Measurements from ENCODE around the gene MCTP1.

- PRO-cap: no peak
CAGE:
- cytosol, long polyA plus RNA: no peak
- long polyA plus RNA: no peak
- nucleus, long polyA plus RNA: no peak
Measured at GRCh38 chr5:88889625-88890269, 6.8 kb upstream of the MEF2C start.

GRCh38 chr5:90529653-90530446, 466 bp upstream of the LYSMD3 start:
- PRO-cap: bidirectional peak, plus-strand start at chr5:90529835, minus-strand start at chr5:90529542
CAGE:
- cytosol, long polyA plus RNA: no peak
- long polyA plus RNA: no peak
- nucleus, long polyA plus RNA: no peak

- PRO-cap: no peak
CAGE:
- cytosol, long polyA plus RNA: no peak
- long polyA plus RNA: no peak
- nucleus, long polyA plus RNA: no peak
Measured at GRCh38 chr5:91162273-91163174, 220.6 kb downstream of the ARRDC3 start.

GRCh38 chr5:91182666-91183277, 200.3 kb downstream of the ARRDC3 start:
- PRO-cap: no peak
CAGE:
- cytosol, long polyA plus RNA: no peak
- long polyA plus RNA: no peak
- nucleus, long polyA plus RNA: no peak

- PRO-cap: no peak
CAGE:
- cytosol, long polyA plus RNA: no peak
- long polyA plus RNA: no peak
- nucleus, long polyA plus RNA: no peak
Measured at GRCh38 chr5:91281391-91282031, 101.6 kb downstream of the ARRDC3 start.

- PRO-cap: no peak
CAGE:
- cytosol, long polyA plus RNA: no peak
- long polyA plus RNA: no peak
- nucleus, long polyA plus RNA: no peak
Measured at GRCh38 chr5:91378698-91379465, 4.2 kb downstream of the ARRDC3 start.

DNA sequence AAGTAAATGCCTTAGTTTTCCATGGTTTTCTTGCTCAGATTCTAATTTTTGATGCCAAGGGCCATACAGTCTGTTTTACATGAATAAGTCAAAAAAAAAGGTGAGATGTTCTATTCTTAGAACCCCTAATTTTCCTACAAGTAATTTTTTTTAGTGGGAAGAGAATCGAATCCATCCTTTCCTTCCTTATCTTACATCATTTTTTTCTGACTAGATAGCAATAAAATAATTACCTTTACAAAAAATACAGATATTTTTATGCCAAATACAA, 921.0 kb upstream of the NR2F1 start:
- PRO-cap: no peak
CAGE:
- cytosol, long polyA plus RNA: no peak
- long polyA plus RNA: no peak
- nucleus, long polyA plus RNA: no peak

DNA sequence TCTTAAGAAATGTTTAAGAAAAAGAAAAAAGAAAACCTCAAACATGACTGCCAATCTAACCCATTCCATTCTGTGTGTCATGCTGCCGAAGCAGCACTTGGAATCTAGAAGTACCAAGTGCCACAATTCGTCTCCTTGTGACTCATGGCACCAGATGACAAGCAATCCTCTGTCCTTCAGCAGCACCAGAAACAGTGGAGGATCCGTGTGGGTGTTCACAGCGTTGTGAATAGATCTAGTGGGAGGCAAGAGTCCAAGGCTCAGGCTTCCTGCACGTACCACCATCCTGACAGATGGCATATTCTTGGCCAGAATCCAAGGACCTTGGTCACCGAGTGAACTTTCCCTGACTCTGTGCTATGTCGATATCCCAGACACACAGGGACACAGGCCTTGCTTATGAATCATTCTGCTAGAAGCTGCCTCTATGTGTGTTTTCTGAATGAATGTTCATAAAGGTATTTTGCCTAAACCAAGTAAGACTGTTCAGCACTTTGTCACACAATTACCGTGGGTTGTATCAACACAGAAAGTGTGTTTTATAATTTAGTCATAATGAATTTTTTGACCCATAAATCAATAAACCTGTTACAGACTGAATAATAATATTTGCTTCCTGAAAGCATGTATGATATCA, 504.4 kb upstream of the NR2F1 start:
- PRO-cap: no peak
CAGE:
- cytosol, long polyA plus RNA: no peak
- long polyA plus RNA: no peak
- nucleus, long polyA plus RNA: no peak

GRCh38 chr5:93250324-93251049, 332.5 kb upstream of the NR2F1 start:
- PRO-cap: no peak
CAGE:
- cytosol, long polyA plus RNA: no peak
- long polyA plus RNA: no peak
- nucleus, long polyA plus RNA: no peak

- PRO-cap: no peak
CAGE:
- cytosol, long polyA plus RNA: no peak
- long polyA plus RNA: no peak
- nucleus, long polyA plus RNA: no peak
Measured at GRCh38 chr5:93570563-93571707, 12.1 kb upstream of the NR2F1 start.

DNA sequence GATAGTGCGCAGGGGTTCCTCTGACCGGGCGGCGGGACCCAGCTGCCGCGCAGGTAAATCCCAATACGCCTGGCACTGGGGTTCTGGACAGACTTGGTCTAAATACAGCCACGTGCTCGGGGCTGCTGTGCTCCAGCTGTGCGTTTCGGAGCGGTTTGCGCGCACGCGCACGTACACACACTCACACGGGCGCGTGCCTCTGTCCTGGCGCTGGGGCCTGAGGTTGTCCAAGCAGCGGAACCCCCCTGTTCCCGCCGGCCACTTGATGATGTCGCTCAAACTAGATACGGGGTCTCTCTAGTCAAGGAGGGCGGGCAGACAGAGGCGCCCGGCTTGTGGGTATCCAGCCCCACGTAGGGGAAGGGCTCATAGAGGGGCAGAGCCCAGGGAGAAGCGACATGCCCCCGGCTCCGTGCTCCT, 11.0 kb upstream of the NR2F1 start:
- PRO-cap: no peak
CAGE:
- cytosol, long polyA plus RNA: no peak
- long polyA plus RNA: no peak
- nucleus, long polyA plus RNA: no peak

- PRO-cap: no peak
CAGE:
- cytosol, long polyA plus RNA: no peak
- long polyA plus RNA: no peak
- nucleus, long polyA plus RNA: no peak
Measured at GRCh38 chr5:95087547-95087815, 197.4 kb downstream of the MCTP1 start.

DNA sequence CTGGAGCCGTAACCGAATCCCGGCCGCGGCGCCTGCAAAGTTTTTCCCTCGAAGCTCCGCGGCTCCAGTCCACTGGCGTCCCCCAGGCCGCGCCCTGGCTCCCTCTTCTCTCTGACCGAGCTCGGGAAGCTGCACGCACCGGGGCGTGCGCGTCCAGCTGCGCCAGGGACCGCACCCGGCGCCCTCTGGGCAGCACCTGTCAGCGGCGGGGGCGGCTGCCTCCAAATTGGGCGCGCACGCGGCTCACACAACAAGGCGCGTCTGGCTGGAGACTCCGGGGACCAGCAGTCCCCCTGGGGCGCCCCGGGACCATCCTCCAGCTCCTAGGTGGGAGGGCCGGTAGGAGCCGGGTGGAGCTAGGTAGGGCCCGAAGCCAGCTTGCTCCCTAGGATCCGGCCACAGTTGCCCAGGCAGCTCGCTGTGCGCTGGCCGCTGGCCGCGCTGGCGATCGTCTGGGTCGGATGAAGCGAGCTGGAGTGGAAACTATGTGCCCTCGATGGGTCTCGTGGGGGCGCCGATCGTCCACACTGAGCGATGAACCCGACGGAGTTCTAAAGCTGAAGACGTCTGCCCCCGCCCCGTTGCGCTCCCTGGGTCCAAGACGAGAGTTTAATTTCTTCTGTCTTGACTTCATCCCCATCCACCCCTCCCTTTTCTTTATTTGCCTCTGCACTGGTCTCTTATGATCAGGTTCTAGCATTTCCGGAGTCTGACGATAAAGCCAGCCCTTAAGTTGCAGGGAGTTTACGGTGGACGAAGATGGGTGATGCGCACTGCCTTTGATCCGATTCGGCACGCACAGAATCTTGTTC, at the start of gene MCTP1:
TSS of gene MCTP1 (minus strand) at position 263 of the 812 bp plus-strand sequence.
- PRO-cap: no peak
CAGE:
- cytosol, long polyA plus RNA: no peak
- long polyA plus RNA: no peak
- nucleus, long polyA plus RNA: no peak

DNA sequence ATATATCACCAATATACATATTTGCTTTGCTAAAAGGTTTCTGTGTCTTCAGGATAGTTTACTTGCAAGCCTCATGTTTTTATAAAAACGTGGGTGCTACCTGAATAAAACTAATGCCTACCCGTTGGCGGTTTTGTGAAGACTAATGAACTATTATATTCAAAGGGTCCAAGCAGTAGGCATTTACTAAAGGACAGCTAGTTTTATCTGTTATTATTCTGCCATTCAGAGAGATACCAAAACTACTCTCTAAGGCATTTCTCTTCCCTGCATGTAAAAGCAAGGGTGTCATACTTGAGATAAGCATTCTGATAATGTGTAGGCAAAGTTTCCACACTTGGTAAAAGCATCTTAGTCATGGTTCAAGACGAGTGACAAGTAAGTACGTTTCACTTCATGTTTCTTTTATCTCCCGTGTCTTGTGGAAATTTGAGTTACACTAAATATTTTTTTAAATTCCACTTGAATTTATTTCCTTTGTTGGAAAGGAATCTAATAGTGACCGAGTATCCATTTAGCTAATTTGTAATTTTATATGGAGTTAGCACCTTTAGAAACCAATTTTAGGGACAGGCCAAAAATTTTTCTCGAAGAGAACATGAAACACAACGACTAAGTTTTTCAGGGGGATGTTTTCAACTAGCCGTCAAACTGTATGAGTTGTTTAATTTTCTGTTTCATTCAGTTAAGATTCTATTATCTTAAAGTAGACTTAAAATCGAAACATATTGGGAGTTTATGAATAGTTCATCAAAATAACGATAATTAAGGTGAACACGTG, 1.3 kb downstream of the RFESD start:
- PRO-cap: no peak
CAGE:
- cytosol, long polyA plus RNA: no peak
- long polyA plus RNA: no peak
- nucleus, long polyA plus RNA: no peak

GRCh38 chr5:95827038-95827755, 4.7 kb upstream of the GLRX start:
- PRO-cap: no peak
CAGE:
- cytosol, long polyA plus RNA: no peak
- long polyA plus RNA: no peak
- nucleus, long polyA plus RNA: no peak

GRCh38 chr5:95856615-95857076, 34.1 kb upstream of the GLRX start:
- PRO-cap: no peak
CAGE:
- cytosol, long polyA plus RNA: no peak
- long polyA plus RNA: no peak
- nucleus, long polyA plus RNA: no peak

DNA sequence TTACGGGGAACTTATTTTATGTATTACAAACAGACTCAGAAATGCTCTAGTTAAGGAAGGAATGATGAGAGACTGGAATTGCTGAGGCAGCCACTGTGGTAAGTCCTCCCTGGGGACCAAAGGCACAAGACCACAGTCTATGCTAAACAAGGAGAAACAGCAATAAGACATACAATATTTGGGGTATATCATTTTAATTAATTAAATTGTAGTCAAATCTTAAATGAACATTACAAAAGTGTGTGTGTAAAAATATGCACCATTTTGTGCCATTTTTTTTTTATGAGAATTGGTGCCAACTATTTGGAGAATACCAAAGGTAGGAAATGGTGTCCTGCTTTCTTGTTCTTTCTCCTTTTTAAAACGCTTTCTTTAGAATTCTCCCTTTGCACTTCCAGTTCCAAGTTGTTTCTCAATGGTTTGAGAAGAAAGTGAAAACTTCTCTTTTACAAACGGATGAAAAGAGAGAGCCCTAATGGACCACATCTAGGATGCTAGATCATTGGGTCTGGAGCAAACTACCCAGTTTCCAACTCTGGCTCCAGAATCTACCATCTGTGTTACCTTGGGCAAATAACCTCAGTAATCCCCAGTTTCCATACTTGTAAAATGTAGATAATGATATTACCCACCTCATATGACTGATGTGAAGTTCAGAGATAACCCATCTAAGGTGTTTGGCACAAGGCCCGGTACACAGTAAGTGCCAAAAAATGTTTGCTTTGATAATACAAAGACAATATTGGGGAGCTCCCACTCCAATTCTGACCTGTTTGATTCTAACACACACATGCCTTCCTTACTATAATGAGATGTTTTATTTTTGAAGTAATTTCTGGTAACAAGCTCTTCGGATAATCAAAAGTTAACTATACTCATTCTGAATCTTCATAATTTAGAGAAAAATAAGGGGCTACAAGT, 30.8 kb downstream of the ELL2 start:
- PRO-cap: no peak
CAGE:
- cytosol, long polyA plus RNA: no peak
- long polyA plus RNA: no peak
- nucleus, long polyA plus RNA: no peak

DNA sequence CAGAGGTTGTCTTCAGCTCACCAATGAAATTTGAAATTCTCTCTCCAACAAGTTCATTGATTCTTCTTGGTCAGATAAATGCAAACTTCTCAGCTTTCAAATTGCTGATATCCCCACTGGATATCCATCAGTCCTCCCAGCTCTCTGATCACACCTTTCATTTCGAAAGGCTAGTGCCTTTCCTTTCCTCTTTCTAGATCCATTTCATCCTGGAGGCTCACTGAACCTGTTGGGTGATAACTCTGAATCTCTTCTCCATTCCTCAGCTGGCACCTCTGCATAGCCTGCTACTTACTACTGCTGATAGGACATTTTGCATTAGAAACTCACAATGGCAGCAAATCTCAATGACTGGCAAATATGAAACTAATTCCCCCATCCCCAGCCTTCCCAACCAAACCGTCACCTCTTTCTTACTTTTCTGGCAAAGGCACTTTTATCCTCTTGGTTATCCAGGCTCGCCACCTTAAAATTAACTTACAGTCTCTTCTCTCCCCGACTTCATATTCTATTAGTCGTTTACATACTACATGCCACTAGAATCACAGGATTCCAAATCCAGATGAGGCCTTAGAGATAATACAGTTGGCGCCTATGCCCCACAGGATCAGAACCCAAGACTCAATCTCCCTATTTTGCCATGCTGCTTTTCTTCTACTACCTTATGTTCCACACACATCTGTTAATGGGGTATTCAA, 16.7 kb downstream of the ELL2 start:
- PRO-cap: no peak
CAGE:
- cytosol, long polyA plus RNA: no peak
- long polyA plus RNA: no peak
- nucleus, long polyA plus RNA: no peak

- PRO-cap: bidirectional peak, plus-strand start at chr5:95962004, minus-strand start at chr5:95961816
CAGE:
- cytosol, long polyA plus RNA: no peak
- long polyA plus RNA: no peak
- nucleus, long polyA plus RNA: no peak
Measured at GRCh38 chr5:95961942-95962607, 424 bp upstream of the ELL2 start.

- PRO-cap: no peak
CAGE:
- cytosol, long polyA plus RNA: no peak
- long polyA plus RNA: no peak
- nucleus, long polyA plus RNA: no peak
Measured at GRCh38 chr5:95989169-95989653, 27.6 kb upstream of the ELL2 start.

All from A549 (cell line).